Osteocyte (in vitro differentiated cells): ENCODE results near the gene CTPS1.

- PRO-cap: bidirectional peak, plus-strand start at chr1:40979299, minus-strand start at chr1:40979309; bidirectional peak, plus-strand start at chr1:40979384, minus-strand start at chr1:40979388; bidirectional peak, plus-strand start at chr1:40979755, minus-strand start at chr1:40979636; bidirectional peak, plus-strand start at chr1:40980053, minus-strand start at chr1:40979862
Observed at GRCh38 chr1:40979136-40980135, at the start of gene CTPS1. TSS of gene CTPS1 (plus strand) at chr1:40979696.

- PRO-cap: no peak
Observed at GRCh38 chr1:41046354-41047076, 25.0 kb upstream of the SLFNL1 start.

- PRO-cap: no peak
Observed at GRCh38 chr1:41419416-41419753, 65.1 kb downstream of the EDN2 start.

DNA sequence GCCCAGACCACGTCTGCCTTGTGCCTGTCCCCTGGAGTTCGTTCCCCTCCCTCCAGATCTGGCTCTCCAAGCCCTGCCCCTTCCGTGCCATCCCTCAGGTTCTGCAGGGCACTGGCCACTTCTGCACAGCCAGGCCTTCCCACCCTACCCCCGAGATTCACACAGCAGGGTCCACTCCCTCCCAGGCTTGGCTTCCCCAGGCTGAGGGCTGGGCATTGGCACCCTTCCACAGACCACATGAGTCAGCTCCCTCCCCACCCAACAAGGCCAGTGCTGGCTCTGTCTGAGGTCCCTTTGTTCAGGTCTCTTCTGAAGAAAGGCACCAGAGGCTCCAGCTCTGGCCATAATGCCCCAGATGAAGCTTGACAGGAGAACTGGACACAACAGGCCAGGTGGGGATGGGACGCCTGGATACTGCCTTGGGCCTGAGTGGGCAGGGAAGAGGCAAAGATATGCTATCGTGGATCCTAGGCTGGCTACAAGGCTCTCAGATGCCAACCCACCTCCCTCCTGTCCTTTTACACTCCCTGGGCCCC lies 51.5 kb downstream of the EDN2 start:
- PRO-cap: no peak

GRCh38 chr1:41661346-41662081 lies 177.0 kb upstream of the EDN2 start:
- PRO-cap: no peak

GRCh38 chr1:41672094-41673052 lies 187.9 kb upstream of the EDN2 start:
- PRO-cap: no peak

DNA sequence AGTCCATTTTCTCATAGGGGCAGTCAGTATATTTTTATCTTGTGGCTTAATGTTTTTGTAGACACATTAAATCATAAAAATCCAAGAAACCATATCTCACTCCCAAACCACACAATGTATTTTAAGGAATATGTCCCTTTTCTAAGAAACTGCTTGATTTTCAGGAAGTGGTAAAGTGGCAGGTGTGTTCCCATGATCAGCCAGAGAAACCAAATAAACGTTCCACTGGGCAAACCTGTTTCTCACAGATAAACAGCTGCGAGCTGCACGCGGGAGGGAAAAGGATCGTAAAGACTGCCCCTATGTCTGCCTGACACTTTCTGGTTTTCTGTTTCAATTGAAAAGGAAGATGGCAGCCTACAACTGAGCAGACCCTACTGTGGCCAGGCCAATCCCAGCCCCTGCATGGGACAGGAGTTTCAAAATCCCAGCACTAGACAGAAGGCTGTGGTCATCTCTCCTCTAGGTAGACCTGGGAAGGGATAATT lies 36.7 kb downstream of the HIVEP3 start:
- PRO-cap: no peak

- PRO-cap: no peak
Observed at GRCh38 chr1:41915984-41916729, 2.6 kb downstream of the HIVEP3 start.

GRCh38 chr1:42168010-42168300 lies 3.4 kb upstream of the GUCA2A start:
- PRO-cap: no peak

DNA sequence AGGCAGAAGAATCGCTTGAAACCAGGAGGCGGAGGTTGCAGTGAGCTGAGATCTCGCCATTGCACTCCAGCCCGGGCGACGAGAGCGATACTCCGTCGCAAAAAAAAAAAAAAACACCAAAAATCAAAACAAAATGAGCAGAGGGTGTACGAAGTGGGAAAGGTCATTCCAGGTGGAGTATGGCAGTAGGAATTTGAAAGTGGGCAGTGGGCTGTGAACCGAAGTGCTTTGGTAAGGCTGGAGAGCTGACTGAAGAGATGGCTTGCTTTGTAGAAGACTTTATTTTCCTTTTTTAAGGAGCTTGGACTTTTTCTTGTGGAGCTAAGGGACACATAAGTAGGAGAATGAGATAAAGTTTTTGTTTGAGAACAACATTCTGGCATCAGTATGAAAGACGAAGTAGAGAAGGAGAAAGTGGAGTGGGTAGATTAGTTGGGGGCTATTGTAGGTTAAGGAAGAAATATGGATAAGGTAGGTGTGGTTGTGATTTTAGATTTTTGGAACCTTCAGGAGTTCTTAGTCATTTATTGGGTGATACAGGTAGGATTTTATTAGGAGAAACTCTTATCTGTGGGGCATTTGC lies 1.6 kb downstream of the PPCS start:
- PRO-cap: no peak

GRCh38 chr1:42681611-42682261 lies 482 bp upstream of the YBX1 start:
- PRO-cap: bidirectional peak, plus-strand start at chr1:42682418, minus-strand start at chr1:42682177

DNA sequence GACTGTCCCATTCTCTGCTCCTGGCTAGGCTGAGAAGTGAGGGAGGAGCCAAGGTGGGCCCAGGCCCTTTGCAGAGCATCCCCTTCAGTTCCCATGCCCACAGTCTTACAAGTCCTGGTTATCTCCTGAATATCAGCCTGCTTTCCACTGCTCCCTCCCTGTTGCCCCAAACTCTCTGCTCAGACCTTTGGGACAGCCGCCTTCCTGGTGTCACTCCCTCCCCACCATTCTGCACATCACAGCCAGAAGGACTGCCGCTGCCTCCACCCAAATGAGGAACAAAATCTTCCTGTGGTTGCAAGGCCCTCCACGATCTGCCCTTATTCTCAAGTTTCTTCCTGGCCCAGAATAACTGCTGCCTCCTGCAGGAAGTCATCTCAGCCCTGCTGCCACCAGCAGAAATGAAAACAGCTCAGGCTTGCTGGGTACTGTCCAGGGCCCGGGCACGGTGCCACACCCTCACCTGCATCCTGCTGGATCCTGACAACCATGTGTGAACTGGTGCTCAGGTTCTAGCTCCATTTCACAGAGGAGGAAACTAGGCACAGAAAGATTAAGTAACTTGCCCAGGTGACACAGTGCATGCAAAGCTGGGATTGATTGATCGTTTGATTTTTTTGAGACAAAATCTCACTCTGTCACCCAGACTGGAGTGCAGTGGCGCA lies 2.8 kb downstream of the CLDN19 start:
- PRO-cap: no peak

- PRO-cap: no peak
Observed at GRCh38 chr1:42825145-42825860, 8.1 kb upstream of the SVBP start.

DNA sequence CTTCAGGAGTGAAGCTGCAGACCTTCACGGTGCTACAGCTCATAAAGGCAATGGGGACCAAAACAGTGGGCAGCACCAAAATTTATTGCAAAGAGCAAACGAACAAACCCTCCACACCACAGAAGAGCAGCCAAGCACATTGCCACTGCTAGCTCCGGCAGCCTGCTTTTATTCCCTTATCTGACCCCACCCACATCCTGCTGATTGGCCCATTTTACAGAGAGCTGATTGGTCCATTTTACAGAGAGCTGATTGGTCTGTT lies 42.5 kb downstream of the SLC2A1 start:
- PRO-cap: no peak

DNA sequence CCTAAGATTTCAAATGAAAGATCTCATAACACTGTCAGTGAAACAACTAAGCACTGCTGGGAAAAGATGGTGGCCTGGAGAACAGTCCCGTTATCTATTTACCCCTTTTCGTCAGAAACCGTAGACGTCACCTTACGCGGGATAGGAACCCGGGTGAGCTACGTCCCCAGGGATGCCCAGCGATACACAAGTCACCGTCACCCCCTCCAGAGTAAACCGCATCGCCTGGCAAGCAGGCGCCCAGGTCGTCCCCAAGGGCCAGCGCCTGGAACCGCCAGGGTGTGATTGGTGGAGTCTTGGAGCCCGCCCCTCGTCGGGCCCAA lies 34.7 kb downstream of the SLC2A1 start:
- PRO-cap: bidirectional peak, plus-strand start outside the sequence, minus-strand start at position 253 of the sequence

DNA sequence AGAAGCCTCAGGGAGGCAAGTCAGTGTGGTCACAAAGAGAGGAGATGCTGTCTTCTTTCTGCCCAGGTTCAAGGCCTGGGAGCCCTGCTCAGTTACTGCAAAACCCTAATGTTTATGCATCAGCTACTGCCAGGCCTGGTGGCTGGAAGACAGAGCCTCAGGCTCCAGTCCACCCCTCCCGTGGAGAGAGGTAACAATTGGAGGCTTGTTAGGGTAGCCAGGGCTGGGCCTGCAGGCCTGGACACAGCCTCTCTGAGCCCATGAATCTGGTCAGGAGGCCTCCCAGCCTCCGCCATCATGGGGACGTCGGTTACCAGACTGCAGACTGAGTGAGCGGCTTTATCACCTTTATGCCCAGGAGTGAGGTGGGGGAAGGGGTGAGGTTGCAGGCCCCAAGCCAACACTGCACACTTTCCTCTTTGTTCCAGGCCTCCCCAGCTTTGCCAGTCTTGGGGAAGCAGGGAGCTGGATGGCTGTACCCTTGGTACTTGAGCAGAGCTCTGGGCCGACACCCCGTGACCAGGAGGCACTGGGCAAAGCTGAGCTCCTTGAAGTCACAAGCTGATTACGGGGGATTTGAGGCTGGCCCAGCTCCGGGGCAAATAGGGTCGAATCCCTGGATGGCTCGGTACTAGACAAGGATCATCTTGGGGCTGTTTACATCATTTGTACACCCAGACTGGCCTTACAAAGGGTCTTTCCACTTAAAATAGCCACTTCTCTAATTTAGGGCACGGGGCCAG lies 5.3 kb downstream of the SLC2A1 start:
- PRO-cap: no peak

DNA sequence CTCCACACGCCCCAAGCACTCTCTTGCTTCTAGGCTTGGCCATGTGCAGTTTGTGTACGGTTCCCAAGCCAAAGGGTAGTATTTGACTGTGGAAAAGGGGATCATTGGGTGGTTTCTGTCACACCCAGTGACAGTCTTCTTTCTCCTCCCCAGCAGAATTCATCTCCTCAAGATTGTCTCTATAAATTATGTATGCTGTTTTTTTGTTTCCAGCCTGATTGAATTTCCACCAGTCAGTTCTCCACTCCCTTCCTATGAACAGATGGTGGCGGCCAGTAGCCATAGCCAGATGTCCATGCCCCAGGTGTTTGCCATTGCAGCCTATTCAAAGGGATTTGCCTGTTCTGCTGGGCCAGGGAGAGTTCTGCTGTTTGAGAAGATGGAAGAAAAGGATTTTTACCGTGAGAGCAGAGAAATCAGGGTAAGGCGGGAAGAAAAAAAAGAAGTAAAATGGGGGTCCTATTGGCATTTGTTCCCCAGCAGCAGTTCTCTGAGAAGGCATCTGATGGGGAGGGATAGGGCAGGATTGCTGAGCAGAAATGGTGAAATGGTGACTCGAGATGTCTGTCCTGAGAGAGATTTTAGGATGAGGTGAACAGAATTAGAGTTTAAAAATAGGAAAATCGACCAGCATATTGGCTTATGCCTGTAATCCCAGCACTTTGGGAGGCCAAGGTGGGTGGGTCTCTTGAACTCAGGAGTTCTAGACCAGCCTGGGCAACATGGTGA lies 13.0 kb downstream of the CFAP57 start:
- PRO-cap: no peak

- PRO-cap: no peak
Observed at GRCh38 chr1:43234989-43235254, 34.9 kb upstream of the TMEM125 start.

DNA sequence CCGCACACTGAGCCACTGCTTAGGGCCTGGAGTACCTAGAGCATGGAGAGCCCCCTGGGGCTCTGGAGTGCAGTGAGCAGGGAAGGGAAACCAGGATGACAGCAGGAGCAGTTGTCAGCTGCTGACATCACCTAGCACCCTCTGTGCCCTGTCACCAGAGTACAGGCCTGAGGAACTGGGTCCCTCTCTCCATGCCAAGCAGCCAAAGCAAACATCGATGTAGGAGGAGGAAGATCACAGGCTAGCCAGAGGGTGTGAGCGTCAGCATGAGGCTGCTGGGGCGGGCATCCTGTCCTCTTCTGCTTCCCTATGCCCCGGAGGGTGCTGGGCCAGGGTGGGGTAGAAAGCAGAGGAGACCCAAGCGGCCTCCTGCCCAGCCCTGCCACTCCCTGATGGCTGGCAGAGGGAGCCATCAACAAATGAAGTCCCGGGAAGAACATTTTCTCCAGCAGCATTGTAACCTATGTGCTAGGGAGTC lies 34.0 kb upstream of the TMEM125 start:
- PRO-cap: no peak

- PRO-cap: no peak
Observed at GRCh38 chr1:43290221-43290900, 5.0 kb upstream of the C1orf210 start.